ENCODE data around the gene SMN2.

DNA sequence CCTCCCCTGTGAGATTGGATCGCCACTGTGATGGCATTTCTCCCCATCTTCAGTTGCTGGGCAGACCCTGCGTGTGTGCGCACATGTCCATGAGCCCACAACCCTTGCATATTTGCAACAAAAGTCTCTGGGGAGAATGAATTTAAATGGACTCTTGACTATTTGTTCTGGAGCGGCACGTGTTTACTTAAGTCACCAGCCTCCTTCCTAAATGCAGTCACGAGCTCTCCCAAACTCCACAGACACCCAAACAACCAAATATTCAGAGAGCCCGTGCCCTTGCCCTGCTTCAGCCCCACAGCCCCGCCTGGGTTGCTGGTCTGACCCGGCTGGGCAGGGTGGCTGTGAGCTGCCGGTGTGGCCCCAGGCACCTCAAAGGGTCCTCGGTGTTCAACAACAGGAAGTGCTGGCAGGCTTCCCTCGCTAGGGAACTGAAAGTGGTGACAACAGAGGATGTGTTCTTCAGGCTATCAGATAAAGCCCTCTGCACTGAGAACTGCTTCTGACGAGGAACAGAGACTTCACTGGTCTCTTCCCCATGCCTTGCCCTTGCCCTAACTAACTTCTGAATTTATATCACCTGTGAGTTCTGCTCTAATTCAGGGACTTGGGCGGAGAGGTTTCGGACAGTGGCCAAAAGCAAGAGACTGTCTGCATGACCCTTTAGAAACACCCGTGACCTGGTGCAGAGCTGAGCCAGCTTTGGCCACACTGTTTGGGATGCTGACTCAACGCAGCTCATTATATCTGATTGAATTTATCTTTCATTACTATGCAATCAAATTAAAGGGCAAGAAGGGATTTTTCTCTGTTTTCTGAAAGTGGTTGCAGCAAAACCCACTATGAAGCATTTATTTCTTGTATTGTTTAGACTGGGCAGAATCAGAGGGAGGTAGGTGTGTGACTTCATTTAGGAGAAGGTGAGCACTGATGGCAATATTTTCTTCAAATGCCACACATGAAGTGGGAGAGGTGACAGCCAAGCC is 19.3 kb upstream of the CD180 start:
- RRBS, result no CpG with 5 or more reads among the region's 17 CpGs

DNA sequence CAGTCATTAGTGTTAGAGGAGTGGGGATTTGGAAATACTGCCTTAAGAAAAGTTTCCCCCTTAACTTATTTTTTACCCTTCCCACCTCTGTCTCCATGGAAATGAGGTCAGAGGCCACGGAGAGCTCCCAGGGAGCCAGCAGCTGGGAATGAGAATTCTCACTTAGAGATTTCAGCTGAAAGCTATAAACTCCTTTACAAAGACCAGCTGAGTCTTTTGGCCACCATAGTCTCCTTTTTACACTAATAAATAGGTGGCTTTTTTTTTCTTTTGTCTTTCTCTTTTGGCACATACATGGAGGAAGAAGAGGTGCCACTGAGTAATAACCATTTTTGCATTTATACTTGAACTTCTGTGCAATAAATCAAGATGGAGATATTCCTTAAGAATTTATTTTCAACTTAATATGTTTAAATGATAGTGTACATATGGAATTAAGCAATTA is 45.6 kb upstream of the PIK3R1 start:
- RRBS, result no CpG with 5 or more reads among the region's 1 CpG

- RRBS, result no CpG with 5 or more reads among the region's 12 CpGs
These were observed 64.5 kb downstream of the PIK3R1 start for GRCh38 chr5:68279645-68280775.

DNA sequence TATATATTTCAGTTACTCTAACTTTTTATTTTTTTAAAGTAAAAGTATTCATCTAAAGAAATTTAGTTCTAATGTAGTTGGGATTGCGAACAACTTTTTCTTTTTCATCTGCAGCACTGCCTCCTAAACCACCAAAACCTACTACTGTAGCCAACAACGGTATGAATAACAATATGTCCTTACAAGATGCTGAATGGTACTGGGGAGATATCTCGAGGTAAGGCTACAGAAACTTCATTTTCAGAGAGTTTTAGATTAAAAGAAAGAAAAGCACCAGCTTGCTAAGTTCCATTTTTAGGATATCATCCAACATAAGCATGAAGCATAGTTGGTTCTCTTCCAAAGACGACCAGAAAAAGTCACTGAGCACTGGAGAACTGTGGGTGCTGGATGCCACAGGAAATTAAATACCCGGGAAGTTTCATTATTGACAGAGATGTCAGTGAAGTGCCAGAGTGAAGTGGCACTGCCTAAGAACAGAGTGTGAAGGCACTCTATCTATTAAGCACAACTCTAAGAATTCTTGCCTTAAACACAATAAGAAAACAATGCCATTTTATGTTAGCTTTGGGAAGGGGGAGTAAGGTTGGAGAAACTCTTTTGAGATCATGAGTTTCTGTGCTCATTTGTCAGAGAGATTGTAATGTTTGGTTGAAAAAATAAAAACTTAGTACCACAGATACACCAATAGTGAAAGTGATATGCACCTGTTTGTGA is 76.7 kb downstream of the PIK3R1 start:
- RRBS, result no CpG with 5 or more reads among the region's 5 CpGs

DNA sequence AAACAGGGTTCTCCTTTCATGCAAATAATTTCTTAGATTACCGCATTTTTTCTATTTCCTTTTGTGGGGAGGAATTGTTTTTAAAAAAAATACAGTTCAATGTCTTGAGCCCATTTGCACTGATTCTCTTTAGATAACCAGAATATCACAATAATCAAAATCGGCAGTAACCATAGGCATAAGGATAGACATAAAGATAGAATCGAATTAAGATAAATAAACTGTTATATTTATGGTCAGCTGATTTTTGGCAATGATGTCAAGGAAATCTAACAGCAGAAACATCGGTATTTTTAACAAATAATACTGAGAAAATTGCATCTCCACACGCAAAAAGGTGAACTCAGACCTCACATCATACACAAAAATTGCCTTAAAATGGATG is 325.5 kb downstream of the PIK3R1 start:
- RRBS, result no CpG with 5 or more reads among the region's 5 CpGs

DNA sequence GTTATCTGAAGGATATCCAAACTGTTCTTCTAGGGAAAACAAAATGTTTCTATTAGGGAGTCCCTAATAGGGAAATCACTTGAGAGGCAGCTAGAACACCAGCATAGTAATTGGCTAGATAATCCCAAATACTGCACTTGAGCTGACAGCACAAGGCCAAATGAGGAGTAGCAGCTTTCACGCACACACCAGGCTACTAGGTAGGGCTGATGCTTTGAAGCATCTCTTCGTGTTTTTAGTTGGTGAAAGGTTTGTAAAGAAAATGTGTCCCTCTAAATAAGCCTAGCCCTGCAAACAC is 249.6 kb upstream of the SLC30A5 start:
- RRBS, result no CpG with 5 or more reads among the region's 2 CpGs

GRCh38 chr5:69181911-69182222 is 7.5 kb upstream of the CENPH start:
- RRBS, result no CpG with 5 or more reads among the region's 4 CpGs

GRCh38 chr5:69300911-69301391 is 31.6 kb downstream of the CCDC125 start:
- RRBS, result no CpG with 5 or more reads among the region's 5 CpGs

GRCh38 chr5:69513893-69514272 is 21.3 kb downstream of the OCLN start:
- RRBS, result no CpG with 5 or more reads among the region's 2 CpGs

- RRBS, result no CpG with 5 or more reads among the region's 7 CpGs
These were observed 32.0 kb upstream of the GTF2H2C start for GRCh38 chr5:69527853-69528473.

DNA sequence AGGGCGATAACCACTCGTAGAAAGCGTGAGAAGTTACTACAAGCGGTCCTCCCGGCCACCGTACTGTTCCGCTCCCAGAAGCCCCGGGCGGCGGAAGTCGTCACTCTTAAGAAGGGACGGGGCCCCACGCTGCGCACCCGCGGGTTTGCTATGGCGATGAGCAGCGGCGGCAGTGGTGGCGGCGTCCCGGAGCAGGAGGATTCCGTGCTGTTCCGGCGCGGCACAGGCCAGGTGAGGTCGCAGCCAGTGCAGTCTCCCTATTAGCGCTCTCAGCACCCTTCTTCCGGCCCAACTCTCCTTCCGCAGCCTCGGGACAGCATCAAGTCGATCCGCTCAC is at the start of gene SMN2:
SMN2 (plus strand) TSS at position 134 of the 337 bp plus-strand sequence.
- RRBS, result no CpG with 5 or more reads among the region's 33 CpGs

DNA sequence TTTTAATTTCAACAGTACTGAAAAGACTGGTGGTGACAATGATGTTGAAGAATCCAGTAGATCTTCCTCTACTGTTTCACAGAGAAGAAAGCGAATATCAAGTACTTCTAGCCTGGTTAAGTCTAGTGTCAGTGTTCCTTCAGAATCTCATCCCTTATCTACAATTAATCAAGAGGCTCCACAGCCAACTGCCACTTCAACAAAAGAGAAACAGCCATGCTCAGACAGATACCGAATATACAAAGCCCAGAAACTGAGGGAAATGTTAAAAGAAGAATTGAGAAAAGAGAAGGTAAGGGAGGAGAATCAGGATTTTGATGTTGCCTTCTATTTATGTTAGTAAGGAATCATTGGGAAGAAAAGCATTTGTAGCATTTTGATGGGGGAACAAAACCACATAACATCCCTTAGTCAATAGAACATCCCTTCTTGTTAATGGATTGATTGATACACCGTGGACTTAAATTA is 3.1 kb downstream of the BDP1 start:
- RRBS, result no CpG with 5 or more reads among the region's 3 CpGs

DNA sequence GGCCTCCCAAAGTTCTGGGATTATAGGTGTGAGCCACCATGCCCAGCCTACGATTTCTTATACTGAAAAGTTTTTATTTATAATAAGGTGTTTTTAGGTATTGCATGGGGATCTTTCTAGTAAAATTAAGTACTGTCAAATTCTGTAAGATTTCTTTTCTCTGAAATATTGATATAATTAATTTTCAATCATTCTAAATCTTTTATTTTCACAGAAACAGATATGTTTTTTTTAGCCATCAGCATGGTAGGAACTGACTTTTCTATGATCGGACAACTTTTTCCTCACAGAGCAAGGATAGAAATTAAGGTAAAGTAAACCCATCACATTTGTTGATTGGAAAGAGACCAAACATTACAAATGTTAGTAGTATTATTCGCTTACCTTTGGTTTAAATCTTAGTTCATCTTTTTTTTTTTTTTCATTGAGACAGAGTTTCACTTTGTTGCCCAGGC is 14.8 kb downstream of the BDP1 start:
- RRBS, result no CpG with 5 or more reads among the region's 3 CpGs

GRCh38 chr5:71648959-71649377 is 61.8 kb downstream of the MCCC2 start:
- RRBS, result no CpG with 5 or more reads among the region's 6 CpGs

DNA sequence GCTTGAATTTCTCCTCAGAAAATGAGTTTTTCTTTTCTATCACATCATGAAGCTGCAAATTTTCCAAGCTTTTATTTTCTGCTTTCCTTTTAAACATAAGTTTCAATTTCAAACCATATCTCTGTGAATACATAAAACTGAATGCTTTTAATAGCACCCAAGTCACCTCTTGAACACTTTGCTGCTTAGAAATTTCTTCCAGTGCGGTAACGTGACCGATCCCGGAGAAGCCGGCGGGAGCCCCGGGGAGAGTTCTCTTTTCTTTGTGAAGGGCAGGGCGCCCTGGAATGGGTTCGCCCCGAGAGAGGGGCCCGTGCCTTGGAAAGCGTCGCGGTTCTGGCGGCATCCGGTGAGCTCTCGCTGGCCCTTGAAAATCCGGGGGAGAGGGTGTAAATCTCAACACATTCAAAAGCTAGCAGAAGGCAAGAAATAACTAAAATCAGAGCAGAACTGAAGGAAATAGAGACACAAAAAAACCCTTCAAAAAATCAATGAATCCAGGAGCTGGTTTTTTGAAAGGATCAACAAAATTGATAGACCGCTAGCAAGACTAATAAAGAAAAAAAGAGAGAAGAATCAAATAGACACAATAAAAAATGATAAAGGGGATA is 131.7 kb downstream of the CARTPT start:
- RRBS, result 73% methylated on average over 5 of the region's 19 CpGs

DNA sequence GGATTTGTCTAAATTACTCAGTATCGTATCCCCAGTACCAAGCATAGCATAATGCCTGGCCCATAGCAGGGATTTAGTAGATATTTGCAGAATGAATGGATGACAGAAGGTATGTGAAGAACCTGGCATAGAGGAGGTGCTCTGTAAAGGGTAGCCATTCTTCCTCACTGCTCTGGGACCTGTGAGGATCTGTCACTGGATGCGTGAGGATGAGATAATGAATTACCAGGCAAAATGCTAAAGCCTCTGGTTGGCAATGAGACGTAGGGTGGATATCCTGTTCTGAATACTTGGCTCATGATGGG is 172.6 kb downstream of the CARTPT start:
- RRBS, result no CpG with 5 or more reads among the region's 3 CpGs

DNA sequence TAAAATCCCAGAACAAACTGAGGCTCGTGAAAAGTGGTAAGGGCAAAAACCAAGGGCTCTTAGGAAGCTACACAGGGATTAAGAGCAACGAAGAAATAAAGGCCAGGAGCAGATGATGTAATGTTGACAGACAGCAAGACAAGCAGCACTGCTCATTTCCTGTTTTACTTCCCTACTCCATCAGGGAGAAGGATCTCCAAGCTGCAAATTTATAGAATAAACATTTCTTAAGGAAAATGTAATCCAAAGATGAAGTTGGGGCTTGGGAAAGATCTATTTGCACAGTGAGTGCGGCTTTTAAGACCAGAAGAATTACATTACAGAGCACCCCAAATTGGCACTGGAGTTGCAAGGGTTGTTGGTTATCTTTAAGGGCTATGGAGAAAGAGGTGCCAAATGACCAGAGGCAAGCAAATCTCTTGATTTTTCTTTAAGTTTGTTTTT is 182.2 kb upstream of the MAP1B start:
- RRBS, result no CpG with 5 or more reads among the region's 3 CpGs

DNA sequence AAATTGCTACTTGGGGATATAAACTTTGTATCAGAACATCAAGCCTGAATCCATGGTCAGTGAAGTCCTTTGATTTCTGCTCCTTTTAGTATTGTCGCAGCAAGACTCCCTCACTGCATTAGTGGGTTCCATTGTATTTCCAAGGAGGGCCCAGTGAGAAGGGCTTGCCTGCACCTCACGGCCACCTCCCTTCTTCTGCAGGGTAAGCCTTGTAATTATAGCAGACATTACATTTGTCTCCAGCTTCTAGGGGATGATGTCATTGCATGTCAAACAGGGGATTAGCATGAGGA is 26.9 kb downstream of the MAP1B start:
- RRBS, result no CpG with 5 or more reads among the region's 2 CpGs

GRCh38 chr5:72205073-72206205 is 98.2 kb downstream of the MAP1B start:
- RRBS, result no CpG with 5 or more reads among the region's 5 CpGs

All from GM06990 (cell line).